Type B pancreatic cell (in vitro differentiated cells): ENCODE measurements around a stretch of chr18.

GRCh38 chr18:59355270-59355630 is 3.8 kb downstream of the LMAN1 start:
- PRO-cap = no peak

- PRO-cap = no peak
Observed at GRCh38 chr18:59623621-59623933, 73.6 kb downstream of the CCBE1 start.

- PRO-cap = no peak
Observed at GRCh38 chr18:59697571-59698481, 603 bp upstream of the CCBE1 start.

GRCh38 chr18:61543425-61543871 is 210.2 kb downstream of the CDH20 start:
- PRO-cap = no peak

- PRO-cap = no peak
Observed at GRCh38 chr18:61648855-61649545, 243.8 kb downstream of the RNF152 start.

DNA sequence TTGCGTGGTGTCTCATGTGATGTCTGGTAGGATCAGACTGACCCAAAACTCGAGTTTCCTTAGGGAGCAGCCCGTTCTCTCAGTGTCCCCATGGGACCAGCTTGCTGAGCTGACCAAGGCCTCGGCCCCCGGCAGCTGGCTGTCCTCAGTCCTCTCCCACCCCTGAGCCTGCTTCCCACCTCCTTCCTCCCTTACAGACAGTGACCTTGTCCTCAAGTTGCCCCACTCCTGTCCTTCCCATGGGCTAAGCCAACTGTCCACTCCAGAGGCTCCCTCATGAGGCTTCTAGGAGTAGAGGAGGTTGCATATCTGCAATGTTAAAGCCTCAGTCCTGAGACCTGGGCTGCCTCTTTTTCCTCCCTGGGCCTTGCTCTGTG is 149.7 kb downstream of the RNF152 start:
- PRO-cap = no peak

GRCh38 chr18:61854011-61854742 is 38.6 kb downstream of the RNF152 start:
- PRO-cap = no peak

- PRO-cap = no peak
Observed at GRCh38 chr18:61941564-61941800, 48.7 kb upstream of the RNF152 start.

DNA sequence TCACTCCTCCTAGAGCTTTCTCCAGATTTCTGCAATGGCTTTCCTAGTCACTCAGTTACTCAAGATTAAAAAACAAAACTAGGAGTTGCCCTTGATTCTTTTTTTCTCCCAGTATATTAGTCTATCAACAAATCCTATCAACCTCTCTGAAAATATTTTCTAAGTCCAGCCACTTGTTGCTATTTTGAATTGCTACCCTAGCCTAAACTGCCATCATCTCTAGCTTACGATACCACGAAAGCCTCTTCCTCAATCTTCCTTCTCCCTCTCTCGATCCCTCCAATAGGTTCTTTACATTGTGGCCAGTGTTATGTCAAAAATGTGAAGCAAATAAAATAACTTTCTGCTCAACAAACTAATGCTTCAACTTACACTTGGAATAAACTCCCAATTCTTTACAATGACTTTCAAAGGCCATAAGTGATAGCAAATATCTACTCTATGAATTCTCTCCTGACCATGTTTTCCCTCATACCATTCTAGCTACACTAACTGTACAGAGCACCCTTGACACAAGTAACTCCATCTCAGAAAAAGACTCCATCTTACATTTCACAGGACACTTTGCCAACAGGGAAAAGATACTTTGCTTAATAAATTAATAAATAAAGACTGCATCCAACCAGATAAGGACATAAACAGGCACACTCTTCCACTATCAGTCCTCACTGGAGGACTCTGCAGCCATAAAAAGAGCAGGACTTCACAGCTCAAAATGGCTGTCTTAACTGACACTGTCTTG is 129.4 kb downstream of the PIGN start:
- PRO-cap = no peak

- PRO-cap = no peak
Observed at GRCh38 chr18:62078917-62079503, 107.8 kb downstream of the PIGN start.

- PRO-cap = no peak
Observed at GRCh38 chr18:62089205-62089653, 97.6 kb downstream of the PIGN start.

- PRO-cap = no peak
Observed at GRCh38 chr18:62368662-62369386, 43.7 kb downstream of the TNFRSF11A start.

DNA sequence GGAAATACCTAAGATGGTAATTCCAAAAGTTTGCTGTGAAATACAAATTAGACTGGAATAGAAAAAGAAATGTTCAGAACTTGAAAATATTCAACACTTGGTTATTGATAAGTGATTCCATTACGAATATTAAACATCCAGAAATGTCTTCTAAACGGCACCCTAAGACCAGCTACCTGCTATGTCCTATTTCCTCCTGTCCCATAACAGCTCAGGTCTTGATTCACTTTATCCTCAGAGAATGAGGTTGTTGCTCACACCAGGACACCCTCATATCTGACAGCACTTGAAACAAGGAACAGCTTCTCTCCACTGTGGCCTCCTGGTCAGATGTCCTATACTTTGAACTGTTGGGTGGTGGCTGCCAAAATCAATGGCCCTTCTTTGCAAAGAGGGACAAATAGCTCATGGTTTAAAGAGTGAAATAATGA is 24.3 kb upstream of the ZCCHC2 start:
- PRO-cap = no peak

GRCh38 chr18:62523542-62523663 is 578 bp downstream of the ZCCHC2 start:
- PRO-cap = no peak

DNA sequence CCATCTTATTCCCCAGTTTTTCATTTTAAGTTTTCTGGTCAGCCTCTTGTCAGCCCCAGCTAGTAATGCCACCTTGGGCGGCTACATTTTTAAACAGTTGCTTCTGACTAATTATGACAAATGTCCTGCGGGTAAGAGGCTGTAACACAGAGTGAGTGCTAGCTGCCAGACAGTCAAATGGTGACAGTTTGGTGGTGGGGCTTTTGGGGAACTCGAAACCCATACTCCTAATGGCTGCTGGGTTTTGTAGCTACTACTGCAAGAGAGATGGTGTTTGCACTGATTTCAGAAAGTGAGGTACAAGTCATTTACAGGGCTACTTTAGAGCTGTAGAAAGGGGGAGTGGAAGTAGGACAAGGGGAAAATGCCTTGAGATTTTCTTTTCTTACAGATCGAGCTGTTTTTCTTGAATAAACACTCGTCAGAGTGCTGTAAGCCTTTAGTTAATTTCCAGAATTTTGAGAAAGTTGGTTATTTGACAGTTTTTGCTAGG is 48.3 kb downstream of the ZCCHC2 start:
- PRO-cap = no peak

GRCh38 chr18:62576520-62577187 is 53.8 kb downstream of the ZCCHC2 start:
- PRO-cap = no peak

DNA sequence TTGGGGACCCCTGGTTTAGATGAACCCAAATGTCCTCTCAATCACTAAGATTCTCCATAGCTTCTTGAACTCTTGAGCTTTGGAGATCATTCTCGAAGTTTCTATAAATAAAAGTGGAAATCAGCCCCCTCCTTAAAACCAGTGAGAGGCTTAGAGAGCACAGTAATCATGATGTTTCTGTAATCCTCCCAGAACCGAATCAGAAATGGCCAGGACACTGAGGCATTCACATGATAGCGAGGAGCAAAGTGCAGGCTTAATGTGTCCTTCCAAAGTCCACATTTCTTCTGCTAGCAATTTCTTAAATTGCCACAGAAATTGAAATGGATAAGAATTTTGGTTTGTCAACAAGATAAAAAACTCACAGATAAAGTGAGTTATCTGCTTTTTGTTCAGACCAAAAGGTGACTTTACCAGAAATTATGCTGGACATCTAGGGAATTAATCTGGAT is 82.6 kb upstream of the PHLPP1 start:
- PRO-cap = no peak

DNA sequence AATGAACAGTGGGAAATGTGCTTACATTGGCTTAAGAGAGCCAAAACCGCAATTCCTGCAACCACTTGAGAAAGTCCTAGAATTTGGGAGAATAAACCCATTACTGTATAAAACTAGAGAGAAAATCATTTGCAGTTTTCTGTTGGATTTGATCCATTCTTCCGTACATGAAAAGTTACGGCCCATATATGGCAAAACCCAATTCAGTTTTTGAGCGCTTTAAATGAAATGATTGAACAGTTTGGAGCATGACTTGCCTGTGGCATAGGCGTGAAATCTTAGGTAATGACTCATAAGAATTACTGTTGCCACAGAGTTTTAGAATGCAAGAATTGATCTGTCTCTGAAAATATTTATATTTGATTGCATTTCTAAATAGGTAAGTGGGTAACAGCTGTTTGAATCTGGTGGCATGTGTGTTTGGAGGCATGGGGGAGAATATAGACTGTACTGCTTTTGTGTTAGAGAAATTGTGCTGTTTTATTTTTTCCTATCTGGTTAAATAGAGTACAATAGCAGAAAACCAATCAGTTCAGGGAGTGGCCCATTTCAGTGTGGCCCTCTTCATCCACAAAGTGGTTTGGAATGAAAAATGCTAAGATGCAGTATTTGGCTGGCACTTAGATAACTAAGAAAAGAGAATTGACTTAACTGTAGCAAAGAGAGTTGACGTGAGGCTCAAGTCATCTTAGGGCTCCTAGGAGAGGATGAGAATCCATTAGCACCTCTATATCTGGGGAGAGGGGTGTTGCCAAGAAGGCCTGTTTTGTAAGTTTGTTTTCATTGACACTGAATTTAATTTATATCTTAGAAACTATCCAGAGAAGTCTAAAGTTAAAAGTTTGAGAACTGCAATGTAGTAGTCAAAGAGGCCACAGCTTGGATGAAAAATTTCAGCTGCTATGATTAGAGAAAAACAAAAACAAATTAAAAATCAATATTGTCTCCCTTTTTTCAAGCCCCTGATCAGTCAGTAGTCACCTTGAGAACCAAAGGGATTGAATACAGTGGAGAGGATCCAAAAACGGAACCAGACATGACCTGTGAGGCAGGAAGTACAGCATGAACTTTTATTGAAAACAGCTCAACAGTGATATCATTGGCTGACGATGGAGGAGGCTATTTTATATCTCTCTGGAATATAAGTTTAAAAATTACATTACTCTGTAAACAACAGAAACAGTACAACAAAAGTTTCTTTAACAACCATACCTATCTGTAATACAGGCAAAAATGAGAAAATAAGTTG is 52.4 kb downstream of the PHLPP1 start:
- PRO-cap = no peak

DNA sequence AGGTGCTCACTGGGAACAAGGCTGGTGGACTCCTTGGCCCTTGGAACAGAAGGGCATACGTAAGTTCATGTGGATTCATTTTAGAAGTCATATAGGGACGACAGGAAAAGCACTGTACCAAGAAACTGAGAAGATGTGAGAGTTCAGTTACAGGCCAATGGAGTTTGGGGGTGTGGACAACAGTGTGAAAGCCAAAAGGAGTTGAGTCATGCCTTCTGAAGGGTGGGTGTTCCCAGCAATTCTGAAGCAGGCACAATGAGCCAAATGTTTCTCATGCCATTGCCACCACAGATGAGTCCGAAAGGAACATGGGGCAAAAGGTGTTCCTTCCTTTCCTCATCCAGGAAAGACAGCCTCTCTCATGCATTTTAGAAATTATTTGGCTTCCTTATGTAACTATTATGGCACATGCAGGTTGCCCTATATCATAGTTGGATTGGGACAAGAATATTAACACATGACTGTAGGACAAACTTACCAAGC is 166.4 kb downstream of the PHLPP1 start:
- PRO-cap = no peak

- PRO-cap = no peak
Observed at GRCh38 chr18:63137883-63138936, 181.4 kb downstream of the BCL2 start.